ENCODE data around the genes DNALI1 and YRDC.

GRCh38 chr1:36248334-36248967, 24.2 kb downstream of the THRAP3 start:
- PRO-cap: no peak

DNA sequence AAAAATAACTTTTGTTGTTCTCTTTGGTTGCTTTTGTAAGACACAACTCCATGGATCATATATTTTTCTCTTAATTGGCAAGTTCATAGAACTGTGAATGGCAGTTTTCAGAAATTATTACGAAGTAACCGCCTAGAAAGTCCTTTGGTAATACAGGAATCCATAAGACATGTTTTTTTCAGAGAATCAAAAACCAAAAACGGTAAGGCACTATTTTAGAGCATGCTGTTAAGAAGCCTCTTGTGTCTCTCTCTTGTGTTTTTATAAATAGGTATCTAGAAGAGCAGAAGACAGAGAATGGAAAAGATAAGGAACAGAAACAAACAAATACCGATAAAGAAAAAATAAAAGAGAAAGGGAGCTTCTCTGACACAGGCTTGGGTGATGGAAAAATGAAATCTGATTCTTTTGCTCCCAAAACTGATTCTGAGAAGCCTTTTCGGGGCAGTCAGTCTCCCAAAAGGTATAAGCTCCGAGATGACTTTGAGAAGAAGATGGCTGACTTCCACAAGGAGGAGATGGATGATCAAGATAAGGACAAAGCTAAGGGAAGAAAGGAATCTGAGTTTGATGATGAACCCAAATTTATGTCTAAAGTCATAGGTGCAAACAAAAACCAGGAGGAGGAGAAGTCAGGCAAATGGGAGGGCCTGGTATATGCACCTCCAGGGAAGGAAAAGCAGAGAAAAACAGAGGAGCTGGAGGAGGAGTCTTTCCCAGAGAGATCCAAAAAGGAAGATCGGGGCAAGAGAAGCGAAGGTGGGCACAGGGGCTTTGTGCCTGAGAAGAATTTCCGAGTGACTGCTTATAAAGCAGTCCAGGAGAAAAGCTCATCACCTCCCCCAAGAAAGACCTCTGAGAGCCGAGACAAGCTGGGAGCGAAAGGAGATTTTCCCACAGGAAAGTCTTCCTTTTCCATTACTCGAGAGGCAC, 17.1 kb upstream of the SH3D21 start:
- PRO-cap: no peak

- PRO-cap: bidirectional peak, plus-strand start at chr1:36321433, minus-strand start at chr1:36321430
These were observed 2.1 kb downstream of the EVA1B start for GRCh38 chr1:36321042-36322051.

GRCh38 chr1:36339993-36340995, 16.8 kb upstream of the EVA1B start:
- PRO-cap: no peak

- PRO-cap: unidirectional peak, minus-strand start at chr1:36401512
These were observed 3.7 kb upstream of the LSM10 start for GRCh38 chr1:36401427-36401874.

GRCh38 chr1:36464410-36464815, 229 bp upstream of the MRPS15 start:
- PRO-cap: bidirectional peak, plus-strand start at chr1:36464468, minus-strand start at chr1:36464382

GRCh38 chr1:36795387-36795628, 239.0 kb downstream of the GRIK3 start:
- PRO-cap: no peak

DNA sequence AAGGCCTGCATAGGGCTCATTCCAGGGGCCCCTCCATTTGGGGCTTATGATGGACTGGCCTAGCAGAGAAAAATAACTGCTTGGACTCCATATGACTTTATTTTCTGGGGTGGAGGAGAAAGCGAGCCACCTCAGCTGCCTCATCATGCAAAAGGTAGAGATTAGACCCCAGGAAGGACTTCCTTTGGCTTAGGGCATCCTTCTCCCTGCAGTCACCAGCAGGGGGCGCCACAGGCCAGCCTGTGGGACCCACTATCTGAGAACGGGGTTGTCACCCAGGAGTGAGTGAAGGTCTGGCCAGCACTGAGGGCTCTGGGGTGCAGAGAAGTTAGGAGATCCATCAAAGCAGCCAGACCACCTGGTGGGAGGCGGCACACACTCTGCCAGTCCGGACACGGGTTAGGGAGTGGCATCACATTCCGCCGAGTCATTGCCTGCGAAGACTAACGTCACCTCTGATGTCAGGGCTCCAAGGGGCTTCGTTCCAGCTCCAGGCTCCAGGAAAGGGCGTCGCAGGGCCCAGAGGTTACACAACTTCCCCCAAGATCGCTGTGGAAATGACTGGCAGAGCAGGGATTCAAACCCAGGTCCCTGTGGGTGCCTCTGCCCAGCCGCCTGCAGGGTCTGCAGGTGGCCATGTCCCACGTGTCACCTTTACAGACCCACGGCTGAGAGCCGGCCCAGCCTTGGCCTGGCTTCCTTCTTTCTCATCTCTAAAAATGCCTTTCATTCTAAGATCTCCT, 19.4 kb upstream of the ZC3H12A start:
- PRO-cap: no peak

DNA sequence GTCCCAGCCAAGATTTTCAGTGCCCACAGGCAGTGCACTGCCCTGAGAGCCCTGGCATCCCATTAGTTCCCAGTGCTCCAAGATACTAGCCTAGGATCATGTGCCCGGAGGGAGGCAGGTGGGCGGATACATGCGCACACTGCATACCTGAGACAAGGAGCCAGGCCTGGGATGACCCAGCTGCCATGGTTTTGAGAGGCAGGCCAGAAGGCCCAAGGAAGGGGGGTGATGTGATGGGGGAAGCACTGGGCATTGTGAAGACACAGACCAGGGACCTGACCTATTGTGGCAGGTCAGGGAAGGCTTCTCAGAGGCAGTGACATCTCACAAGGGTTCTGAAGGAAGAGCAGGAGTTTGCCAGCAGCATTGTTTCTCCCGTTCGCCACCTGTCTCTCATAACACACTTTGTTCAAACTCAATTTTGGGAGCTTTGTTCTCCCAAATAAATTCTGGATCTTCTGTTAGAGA, 3.6 kb downstream of the ZC3H12A start:
- PRO-cap: no peak

DNA sequence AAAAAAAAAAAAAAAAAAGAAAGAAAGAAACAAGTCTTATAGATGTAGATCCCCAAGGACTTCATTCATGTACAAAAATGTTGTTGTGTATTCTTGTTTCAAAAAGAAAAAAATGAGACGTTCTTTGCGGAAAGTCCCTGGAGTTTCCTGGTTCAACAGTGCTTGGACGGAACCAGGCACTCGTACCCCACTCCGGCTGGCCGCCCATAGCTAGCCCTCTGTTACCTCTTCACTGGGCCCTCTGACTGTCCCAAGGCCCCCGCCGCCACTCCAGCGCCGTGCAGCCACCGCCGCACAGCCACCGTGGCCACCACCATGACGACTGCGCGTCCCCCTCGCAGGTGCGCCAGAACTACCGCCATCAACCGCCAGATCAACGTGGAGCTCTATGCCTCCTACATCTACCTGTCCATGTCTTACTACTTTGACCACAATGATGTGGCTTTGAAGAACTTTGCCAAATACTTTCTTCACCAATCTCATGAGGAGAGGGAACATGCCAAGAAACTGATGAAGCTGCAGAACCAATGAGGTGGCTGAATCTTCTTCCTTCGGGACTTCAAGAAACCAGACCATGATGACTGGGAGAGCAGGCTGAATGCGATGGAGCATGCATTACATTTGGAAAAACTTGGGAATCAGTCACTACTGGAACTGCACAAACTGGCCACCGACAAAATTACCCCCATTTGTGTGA, 9.5 kb downstream of the SNIP1 start:
- PRO-cap: no peak

DNA sequence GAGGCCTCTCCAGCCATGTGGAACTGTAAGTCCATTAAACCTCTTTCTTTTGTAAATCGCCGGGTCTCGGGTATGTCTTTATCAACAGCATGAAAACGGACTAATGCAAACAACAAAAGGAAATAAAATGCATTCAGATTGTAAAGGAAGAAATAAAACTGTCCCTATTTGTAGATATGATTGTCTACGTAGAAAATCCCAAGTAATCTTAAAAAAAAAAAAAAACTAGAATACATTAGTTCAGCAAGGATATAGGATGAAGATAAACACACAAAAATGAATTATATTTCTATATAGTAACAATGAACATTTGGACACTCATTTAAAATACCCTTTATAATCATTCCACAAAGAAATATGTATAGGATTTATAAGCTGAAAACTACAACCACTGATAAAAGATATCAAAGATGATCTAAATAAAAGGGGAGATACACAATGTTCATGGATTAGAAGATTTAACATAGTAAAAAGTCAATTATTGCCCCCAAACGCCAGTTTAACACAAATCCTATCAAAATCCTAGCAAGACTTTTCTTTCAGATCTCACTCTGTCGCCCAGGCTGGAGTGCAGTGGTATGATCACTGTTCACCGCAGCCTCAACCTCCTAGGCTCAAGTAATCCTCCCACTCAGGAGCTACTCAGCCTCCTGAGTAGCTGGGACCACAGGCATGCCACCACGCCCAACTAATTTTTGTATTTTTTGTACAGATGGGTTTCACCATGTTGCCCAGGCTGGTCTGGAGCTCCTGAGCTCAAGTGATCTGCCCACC, 5.0 kb downstream of the SNIP1 start:
- PRO-cap: no peak

GRCh38 chr1:37556499-37557469, at the start of gene DNALI1:
DNALI1 (plus strand) TSS chr1:37556940.
- PRO-cap: bidirectional peak, plus-strand start at chr1:37556980, minus-strand start at chr1:37556813

- PRO-cap: bidirectional peak, plus-strand start at chr1:37808296, minus-strand start at chr1:37808151; bidirectional peak, plus-strand start at chr1:37808591, minus-strand start at chr1:37808507
These were observed at the start of gene YRDC for GRCh38 chr1:37808000-37808780. YRDC (minus strand) TSS chr1:37808208.

DNA sequence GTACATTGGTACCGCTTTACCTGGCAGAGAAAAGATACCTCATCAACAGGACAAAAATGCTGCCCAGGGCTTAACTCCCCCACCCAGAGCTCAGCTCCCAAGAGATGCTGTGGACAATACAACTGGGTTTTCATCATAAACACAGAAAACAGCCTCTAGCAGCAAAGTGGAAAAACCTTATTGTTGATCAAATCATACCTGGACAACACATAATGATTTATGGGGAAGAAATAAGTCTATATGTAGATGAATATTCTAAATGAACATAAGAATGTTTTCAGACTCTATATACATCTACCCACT, 19.3 kb downstream of the MTF1 start:
- PRO-cap: no peak

DNA sequence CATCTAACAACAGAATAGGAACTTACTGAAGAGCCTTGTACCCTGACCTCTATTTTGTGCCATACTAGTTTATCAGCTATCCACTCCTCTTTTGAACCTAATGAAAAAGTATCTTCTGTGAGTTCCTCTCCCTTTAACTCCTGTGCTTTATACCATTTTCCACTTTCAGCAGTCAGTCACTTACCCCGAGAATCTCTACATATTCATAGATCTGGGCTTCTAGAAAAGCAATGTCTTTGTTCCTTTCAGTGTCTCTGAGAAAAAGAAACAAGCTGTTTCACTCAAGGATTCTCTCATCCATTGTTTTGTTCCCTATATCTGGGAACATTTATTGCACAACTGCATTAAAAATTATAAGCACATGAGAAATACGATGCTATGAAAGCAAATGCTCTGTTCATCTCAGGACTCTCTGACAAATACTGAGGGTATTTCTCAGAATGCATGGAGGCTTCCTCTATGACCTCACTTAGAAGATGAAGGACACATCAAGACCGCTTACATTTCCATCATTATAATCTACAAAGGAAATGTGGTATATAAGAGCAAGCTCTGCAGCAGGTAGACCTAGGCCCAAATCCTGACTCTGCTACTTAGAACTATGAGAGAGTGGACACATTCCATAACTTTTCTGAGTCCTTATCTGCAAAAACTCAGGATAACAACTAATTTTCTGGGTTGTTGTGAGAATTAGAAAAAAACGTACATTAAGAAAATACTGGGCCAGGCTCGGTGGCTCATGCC, 12.9 kb downstream of the SF3A3 start:
- PRO-cap: no peak

DNA sequence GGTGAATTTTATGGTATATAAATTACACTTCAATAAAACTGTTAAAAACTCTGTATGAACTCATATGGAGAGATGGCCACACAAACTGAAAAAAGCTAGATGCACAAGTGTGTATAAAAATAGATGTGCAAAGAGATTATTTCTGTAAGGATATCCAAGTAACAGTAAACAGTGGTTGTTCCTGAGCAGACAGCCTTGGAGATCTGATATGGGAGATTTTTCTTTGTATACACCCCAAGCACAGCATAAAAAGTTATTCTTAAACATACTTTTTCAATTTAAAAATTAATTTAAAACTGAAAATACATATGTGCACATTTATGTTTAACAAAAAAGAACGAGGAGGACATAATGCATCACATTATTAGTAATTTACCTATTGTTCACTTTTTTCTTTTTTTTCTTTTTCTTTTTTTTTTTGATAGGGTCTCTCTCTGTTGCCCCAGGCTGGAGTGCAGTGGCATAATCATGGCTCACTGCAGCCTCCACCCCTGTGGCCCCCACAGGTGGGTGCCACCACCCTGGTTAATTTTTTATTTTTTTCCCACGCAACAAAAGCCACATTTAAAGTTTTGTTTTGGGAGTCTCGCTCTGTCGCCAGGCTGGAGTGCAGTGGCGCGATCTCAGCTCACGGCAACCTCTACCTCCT, 2.2 kb upstream of the SF3A3 start:
- PRO-cap: no peak

GRCh38 chr1:38004394-38005229, 702 bp downstream of the FHL3 start:
- PRO-cap: unidirectional peak, plus-strand start at chr1:38005045

DNA sequence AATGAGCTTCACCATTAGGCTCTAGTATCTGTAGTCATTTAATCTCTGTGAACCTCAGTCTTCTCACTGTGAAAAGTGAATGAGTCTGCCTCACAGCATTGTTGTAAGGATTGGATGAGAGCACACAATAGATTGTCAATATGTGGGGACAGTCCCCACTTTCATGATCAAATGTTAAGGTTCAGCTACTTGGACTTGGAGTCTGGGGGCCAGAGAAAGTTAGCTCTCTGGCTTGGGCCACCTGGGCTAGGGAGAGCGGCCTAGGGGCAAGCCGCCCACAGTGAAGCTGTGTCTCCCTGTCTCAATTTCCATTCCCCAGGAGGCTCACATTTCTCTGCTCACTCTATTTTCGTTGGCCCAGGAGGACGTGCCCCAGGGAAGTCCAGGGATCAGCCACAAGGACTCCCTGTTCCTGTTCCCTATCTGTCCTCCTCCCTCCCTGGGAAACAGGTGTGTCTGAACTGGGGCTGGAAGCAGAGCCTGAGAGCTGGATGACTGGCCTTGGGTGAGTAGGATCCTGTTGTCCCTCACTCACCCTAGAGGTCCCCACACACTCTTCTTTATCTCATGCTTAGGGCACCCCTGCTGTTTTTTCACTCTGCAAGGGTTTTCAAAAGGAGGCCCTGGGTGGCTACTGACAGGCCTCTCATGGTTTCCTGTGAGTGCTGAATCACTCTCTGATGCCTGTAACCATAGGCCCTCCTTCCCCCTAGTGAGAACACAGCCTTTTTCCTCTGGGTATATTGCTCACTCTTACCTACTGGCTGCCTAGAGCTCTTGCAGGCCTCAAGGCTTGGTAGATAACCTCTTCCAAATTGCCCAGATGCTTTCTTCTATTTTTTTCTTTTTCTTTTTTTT, 3.5 kb upstream of the UTP11 start:
- PRO-cap: no peak

- PRO-cap: no peak
These were observed 1.6 kb downstream of the POU3F1 start for GRCh38 chr1:38044583-38045756.

GRCh38 chr1:38064048-38064807, 17.6 kb upstream of the POU3F1 start:
- PRO-cap: no peak

Measured in type B pancreatic cell (in vitro differentiated cells).